SUDHL5 (cell line): Measurements from ENCODE around the genes ZNF878 and ZNF563.

DNA sequence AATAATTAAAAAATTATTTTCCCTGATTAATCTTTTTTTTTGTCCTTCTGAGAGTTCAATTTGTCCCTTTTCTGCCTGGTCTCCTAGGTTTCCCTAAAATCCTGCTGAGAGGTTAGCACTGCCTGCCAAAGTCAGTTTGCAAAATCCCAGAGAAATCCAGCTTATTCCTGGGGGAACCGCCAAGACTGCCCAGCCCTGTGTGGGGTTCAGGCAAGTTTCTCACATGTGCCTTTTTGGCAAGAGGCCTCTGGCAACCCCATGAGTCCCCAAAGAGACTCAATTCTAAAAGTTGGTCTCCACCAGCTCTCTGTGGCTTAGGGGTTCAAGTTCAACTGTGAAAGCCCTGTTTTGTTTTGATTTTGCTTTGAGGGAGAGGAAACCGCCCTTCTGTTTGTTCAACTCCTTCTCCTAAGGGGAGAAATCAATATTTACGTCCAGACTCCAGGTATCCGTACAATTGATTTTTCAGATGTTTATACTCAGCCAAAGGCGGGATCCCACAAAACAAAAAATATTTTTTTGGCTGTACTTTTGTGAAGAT is 824 bp upstream of the LDLR start:
- PRO-cap = no peak

- PRO-cap = no peak
Measured at GRCh38 chr19:11154646-11155004, 957 bp downstream of the SPC24 start.

DNA sequence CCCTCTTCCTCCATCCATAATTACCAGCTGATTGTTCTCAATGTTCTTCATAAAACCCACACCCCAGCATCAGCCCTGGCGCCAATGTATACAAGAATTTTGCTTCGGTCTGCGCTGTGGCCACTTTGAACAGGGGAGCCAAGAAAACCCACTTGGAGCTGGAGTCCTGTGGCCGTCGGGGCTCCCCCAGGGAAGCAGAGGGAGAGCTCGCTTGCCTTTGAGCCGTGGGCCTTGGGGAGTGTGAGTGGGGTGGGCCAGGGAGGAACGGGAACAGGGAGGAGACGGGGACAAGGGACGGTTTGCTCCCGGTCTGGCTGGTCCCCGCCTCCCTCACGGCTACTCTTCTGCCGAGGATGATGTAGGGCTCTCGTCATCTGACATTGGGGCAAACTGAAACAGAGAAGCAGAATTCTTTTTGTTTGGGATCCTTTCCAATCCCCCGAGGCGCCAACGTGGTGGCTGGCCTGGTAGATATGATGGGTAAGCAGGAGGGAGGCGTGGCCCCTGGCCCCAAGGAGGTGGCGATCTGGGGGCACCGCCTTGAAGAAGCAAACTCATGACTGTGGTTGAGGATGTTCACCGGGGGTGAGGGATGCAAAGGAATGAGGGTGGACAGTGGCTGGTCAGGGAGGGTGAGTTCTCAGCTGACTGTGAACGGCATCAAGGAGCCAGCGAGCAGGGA is 10.8 kb upstream of the SPC24 start:
- PRO-cap = no peak

DNA sequence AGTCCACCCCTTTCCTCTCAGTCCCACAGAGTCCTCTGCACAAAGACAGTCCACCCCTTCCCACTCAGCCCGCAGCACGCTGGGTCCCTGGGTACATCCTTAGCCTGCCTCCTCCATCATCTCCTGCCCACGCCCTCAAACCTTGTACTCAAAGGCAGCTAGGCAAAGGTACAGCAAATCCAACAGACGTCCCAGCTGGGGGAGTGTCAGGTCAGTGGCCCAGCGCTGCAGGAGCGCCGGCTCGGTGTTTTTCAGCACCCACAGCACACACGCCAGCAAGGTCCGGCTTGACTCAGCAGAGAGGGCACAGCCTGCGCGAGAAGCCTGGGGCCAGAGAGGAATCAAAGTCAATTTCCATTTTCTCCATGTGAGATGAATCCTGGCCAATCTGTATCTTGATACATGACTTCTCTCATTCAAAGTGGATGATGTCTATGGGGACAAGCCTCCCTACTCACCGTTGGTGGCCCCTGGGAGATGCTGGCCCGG is 19.5 kb upstream of the KANK2 start:
- PRO-cap = no peak

GRCh38 chr19:11243023-11243939 is 3.9 kb downstream of the ANGPTL8 start:
- PRO-cap = no peak

DNA sequence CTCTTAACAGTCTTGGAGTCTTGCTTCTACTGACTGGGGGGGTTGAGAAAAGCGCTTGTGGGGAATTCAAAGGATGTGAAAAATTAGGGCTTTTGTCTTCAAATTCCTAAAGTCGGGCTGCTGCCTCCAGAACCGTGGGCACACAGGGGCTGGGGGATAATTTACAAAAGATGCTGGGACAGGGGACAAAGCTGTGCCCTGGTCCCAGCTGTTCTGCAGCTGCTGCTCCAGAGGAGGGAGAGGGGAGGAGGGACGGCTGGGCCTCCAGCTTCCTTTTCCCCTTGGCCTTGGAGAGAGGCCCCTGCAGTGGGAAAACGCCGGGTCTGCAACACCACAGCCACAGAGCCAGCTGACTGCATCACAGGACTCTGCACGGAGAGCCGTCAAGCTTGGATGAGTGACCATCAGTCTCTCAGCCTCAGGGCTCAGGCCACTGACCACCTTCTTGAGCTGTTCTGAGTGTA is 6.2 kb downstream of the DOCK6 start:
- PRO-cap = no peak

GRCh38 chr19:11383366-11383967 is 647 bp downstream of the EPOR start:
- PRO-cap = no peak

DNA sequence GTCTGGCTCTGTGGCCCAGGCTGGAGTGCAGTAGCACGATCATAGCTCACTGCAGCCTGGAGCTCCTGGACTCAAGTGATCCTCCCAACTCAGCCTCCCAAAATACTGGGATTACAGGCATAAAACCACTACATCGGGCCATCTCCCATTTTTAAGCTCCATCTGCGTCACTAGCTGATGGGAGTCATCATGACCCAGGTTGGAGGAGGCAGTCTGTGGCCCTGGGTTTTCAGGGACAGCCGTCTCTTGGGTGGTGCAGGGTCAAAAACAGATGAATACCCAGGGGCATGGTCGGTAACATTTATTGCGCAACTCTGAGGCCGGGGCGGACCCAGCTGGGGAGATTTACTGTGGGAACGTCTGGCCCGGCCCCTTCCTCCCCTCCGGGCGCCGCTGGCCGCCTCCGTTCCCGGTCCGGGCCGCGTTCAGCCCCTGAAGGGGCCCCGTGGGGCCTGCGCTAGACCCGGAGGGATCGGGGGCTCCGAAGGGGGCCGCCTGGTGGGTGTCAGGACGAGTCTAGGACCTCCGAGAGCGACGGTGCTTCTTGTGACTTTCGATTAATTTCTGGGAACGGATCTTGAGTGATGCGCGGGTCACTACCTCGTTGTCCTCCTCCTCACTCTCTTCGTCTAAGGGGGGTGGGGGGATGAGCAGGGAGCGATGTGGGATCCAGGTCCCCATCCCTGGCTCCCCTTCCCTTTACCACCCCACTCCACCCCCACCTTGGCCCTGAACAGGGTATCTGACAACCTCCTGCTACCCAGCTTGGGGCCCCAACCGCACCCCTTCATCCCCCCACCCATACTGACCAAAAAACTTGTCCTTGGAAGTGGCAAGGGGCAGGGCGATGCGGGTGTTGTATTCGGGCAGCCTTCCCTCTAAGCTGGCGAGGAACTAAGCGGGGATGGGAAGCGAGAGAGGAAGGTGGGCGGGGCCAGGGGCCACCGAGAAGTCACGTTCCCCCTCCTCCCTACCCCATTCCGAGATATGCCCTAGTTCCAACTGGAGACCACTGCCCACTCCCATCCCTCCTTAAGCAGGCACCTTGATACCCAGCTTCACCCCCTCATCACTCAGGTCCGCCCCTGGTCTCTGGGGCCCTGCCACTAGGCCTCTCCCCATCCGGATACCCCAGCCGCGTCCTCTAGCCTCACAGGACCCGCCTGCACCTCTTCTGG is 1.6 kb upstream of the RGL3 start:
- PRO-cap = no peak

- PRO-cap = no peak
Measured at GRCh38 chr19:11422024-11423140, 3.3 kb upstream of the RGL3 start.

DNA sequence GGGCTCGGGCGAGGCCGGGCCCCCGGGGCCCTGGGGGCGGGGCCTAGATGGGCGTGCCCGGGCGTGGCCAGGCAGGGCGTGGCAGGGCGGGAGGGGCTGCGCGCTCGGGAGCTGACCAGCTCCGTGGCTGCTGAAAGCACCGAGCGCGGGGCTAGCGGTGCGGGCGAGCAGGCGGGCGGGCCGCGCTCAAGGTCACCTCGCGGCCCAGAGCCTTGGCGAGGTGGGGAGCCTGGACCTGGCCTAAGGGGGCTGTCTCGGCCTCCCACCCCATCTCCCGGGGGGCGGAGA is 1.3 kb downstream of the ELAVL3 start:
- PRO-cap = no peak

DNA sequence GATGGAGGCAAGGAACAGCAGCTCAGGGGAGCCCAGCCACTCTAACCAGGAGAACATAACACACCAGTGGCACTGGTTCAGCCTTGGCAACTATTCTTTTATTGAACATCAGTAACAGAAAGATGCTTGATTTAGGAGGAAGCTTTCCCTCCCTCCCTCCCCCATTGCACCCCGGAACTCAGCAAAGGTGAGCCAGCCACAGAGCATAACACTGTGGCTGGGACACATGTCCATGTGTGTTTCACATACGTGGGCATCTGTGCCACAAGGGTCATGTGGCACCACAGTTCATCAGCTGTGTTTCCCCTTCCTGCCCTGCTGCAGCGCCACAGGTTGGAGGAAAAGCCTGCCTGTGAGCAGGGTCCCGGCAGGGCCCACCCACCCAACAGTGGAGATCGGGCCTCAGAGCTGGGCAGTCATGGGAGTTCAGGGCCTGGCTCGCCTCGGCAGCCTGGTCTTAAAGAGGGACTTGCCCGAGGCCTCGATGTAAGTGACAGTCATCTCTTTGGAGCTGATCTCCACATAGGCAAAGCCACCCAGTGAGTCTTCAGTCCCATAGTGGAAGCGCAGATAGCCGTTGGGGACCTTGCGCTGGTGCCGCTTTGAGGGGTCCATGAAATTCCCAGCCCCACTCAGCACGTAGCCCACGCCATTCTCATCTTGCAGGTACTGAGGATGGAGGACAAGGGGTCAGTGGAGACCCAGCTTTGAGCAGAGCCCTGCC is 2.7 kb downstream of the ACP5 start:
- PRO-cap = no peak

DNA sequence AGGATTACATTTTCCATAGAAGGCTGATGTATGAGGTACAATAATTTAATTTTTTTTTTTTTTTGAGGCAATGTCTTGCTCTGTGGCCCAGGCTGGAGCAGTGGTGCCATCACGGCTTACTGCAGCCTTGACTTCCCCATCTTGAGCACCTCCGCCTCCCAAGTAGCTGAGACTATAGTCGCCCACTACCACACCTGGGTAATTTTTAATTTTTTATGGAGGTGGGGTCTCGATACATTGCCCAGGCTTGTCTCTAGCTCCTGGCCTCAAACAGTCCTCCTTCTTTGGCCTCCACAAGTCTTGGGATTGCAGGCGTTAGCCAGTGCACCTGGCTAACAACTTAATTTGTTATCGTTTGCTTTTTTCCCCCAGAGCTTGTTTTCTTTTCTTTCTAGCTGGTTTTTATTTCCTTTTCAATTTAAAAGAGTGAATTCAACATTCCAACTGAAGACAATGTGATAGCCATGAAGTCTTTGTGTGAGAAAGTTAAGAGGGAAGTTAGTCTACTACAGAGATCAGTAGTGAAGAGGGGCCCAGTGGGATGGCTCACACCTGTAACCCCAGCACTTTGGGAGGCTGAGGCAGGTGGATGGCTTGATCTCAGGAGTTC is 3.2 kb downstream of the ZNF439 start:
- PRO-cap = no peak

DNA sequence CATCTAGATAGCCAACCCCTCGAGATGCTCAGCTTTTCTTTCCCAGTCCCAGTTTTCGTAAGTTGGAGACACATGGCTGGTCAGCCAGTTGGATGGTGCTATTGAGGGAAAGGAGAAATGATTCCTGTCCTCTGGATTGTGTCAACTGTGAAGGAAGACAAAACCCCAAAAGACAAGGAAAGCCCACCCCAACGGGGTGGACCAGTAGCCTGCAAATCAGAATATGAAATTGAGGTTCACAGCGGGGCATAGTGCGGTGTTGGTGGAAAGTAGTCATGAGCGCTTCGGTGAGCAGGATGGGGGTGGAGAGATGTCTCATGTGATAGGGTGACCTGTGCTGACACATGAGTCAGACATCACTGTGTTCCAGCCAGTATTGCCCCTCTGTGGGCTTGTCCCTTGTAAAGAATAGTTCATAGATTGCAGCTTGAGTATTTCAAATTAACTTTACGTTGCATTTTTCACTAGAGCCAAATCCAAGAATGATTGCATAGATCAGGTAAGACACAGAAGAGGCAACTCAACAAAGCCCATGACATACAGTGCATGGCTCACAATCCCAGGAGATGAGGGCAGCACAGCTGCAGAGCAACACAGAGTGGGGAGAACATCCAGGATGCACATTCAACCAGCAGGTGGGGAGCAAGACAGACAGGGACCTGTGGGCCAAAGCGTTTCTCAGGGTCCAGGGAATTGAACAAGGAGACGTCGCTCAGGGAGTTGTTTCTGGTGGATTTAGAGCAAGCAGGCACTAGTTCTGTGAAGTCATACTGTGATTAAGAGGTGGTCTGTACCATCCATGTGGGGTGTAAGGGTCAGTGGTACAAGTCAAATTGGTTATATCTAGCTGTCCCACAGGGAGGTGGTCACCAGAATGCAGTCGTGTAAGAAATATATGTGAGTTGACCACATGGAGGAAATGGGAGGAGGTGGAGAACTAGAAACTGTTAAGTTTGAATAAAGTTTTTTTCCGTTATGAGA is 7.4 kb downstream of the ZNF69 start:
- PRO-cap = no peak

DNA sequence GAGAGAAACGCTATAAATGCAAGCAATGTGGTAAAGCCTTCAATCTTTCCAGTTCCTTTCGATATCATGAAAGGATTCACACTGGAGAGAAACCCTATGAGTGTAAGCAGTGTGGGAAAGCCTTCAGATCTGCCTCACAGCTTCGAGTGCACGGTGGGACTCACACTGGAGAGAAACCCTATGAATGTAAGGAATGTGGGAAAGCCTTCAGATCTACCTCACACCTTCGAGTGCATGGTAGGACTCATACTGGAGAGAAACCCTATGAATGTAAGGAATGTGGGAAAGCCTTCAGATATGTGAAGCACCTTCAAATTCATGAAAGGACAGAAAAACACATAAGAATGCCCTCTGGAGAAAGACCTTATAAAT is 15.7 kb upstream of the ZNF763 start:
- PRO-cap = no peak

GRCh38 chr19:12052395-12053251 is at the start of gene ZNF878:
TSS of gene ZNF878 (minus strand) at chr19:12052961.
- PRO-cap = no peak

DNA sequence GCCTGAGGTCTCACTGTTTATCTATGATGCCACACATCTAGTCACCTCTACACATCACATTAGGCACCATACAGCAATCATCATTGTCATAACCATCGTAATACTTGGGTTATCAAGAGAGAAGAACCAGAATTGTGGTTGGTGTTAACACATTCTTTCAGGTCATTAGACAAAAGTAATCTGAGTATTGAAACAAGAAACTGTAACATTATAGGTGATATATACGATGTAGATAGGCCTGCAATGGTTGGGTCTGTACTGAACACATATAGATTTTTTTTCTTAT is 23.2 kb downstream of the ZNF44 start:
- PRO-cap = no peak

GRCh38 chr19:12330094-12330910 is 3.1 kb downstream of the ZNF563 start:
- PRO-cap = no peak

- PRO-cap = bidirectional peak, plus-strand start at chr19:12333814, minus-strand start at chr19:12333633
Measured at GRCh38 chr19:12333037-12334126, at the start of gene ZNF563. TSS of gene ZNF563 (minus strand) at chr19:12333633.

- PRO-cap = no peak
Measured at GRCh38 chr19:12616187-12616387, 5.4 kb downstream of the ZNF791 start.

DNA sequence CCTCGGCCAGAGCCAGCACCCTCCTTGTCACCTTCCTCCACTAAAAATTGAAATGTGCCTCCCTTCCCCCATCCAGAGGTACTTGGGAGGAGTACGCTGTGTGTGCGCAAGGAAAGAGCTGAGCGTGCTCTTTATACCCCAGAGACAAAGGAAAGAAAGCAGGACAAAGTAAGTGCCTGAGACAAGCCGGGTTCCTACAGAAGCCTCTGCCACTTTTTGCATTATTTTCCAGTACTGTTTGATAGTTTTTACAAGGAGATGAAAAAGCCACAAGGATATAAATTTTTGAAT is 885 bp downstream of the TNPO2 start:
- PRO-cap = no peak